Bronchus fibroblast of lung (primary cell): ENCODE measurements around a stretch of chr7.

- RAMPAGE, long total RNA: no peak
Measured at GRCh38 chr7:3725089-3725609, 424.1 kb downstream of the SDK1 start.

GRCh38 chr7:3943146-3943675 is 642.2 kb downstream of the SDK1 start:
- RAMPAGE, long total RNA: no peak

- RAMPAGE, long total RNA: no peak
Measured at GRCh38 chr7:4101710-4102248, 580.3 kb upstream of the FOXK1 start.

- RAMPAGE, long total RNA: no peak
Measured at GRCh38 chr7:4419929-4420155, 262.3 kb upstream of the FOXK1 start.

- RAMPAGE, long total RNA: no peak
Measured at GRCh38 chr7:4684622-4685211, 2.6 kb downstream of the FOXK1 start.

- RAMPAGE, long total RNA: no peak
Measured at GRCh38 chr7:4723461-4723756, 41.3 kb downstream of the FOXK1 start.

GRCh38 chr7:4744538-4745707 is 30.5 kb upstream of the AP5Z1 start:
- RAMPAGE, long total RNA: no peak

- RAMPAGE, long total RNA: no peak
Measured at GRCh38 chr7:4883902-4884228, 349 bp upstream of the RADIL start.

GRCh38 chr7:5212973-5213273 is 22.9 kb downstream of the WIPI2 start:
- RAMPAGE, long total RNA: no peak

GRCh38 chr7:5217731-5218532 is 27.9 kb downstream of the WIPI2 start:
- RAMPAGE, long total RNA: no peak

DNA sequence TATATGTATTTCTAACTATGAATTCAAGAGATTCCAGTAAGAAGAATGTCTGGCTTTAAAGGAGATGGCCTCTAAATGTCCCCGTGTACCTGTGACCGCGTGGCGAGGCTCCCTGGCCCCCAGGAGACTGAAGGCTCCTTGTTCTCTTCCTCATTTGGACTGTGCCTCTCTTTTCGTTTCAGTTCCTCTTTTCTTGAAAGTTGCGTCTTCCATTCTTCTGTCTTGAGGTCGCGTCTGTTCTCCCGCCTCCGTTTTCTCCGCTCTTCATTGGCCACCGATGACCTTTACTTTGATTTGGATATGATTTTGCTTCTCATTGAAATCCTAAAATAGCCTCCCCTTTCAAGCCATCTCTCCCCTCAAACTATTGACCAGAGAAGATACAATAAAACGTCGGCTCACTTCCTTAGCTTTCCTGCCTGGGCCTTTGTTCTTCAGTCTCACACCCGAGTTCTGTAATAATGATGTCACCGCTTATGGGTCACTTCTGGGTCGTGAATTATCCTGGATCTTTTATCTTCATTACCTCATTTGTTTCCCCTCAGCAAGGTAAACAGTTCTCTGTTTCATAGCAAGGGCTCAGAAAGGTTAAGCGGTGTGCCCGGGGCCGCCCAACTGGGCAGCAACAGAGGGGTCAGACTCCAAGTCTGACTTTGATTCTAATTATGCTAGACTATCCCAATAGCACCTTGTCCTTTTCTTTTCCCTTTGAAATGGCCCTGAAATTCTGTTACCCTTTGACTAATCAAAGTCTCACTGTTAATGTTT is 28.8 kb downstream of the WIPI2 start:
- RAMPAGE, long total RNA: no peak

GRCh38 chr7:5401392-5401921 is 22.2 kb downstream of the TNRC18 start:
- RAMPAGE, long total RNA: no peak

DNA sequence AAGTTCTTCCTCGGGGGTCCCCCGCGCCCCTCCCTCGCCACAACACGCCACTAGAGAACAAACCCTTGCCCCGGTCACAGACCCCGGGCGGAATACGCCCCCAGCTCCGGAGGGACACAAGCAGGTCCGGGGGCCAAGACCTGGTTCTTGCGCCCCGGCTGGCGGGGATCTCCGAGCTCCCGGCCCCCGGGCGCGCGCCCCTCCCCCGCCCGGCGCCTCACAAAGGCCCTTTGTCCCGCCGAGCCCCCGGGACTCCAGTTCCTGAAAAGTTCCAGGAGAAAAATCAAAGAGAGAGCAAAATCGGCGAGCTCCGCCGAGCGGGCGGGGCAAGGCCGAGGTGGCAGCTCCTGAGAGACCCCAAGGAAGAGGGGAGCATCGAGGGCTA is 4.1 kb downstream of the TNRC18 start:
- RAMPAGE, long total RNA: no peak

DNA sequence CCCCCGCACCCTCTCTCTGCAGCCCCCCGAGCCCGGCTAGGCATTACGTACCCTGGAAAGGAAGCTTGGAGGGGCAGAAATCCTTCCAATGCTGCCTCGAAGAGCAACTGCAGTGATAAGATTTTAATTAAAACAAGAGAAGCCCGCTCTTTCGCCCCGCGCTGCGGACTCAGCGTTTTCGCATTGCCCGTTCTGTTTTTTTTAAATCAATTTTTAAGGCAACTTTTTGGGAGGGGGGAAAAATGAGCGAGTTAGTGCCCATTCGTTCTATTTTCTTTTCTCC is 1.5 kb upstream of the TNRC18 start:
- RAMPAGE, long total RNA: no peak

DNA sequence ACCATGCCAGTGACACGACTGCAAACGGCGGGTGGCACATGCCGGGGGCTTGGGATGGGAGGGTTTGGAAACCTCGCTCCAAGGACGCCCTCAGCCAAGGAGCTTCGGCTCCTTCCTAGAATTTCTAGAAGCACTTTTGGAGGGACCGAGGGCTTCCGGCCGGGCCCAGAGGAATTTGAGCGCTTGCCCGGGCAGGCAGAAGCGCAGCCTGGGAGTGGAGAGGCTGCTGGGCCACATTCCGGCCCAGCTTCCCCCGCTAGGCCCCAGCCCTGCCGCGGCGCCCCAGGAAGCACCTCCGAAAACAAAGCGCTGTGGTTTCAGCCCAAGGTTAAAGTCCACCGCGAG is 5.5 kb upstream of the TNRC18 start:
- RAMPAGE, long total RNA: no peak

DNA sequence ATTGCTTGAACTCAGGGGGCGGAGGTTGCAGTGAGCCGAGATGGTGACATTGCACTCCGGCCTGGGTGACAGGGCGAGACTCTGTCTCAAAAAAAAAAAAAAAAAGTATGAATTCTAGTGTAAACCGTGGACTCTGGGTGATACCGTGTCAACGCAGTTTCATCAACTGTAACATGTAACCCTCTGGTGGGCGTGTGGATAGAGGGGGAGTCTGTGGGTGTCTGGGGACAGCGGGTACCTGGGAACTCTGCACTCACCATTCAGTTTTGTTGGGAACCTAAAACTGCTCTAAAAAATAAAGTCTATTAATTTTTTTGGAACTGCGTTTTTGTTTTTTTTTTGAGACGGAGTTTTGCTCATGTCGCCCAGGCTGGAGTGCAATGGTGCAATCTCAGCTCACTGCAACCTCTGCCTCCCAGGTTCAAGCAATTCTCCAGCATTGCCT is 7.0 kb upstream of the FBXL18 start:
- RAMPAGE, long total RNA: no peak

GRCh38 chr7:5558587-5559310 is 28.3 kb upstream of the ACTB start:
- RAMPAGE, long total RNA: no peak

DNA sequence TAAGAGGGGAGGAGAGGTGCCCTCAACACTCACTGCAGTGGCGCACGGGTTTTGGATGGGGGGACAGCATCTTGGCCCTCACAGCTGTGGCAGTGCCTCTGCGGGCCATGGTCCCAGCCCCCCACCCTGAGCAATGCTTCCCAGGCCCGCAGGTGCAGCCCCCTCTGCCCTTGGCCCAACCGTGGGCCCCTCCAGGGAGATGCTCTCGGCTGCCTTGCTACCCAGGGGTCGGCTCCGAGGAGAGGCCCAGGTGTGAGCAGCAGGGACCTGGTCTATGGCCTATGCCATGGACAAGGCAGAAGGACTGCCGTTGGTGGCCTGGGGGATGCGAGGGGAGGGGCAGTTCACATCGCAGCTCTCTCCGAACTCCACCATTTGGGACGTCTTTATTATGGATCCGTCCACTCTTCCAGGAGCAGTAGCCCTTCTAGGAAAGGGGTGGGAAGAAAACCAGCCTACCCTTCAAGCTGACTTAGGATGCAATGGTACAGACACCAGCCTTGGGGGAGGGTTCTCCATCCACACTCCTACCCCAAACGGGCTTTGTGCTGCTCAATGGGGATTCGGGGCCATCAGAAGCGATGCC is 29.8 kb downstream of the FSCN1 start:
- RAMPAGE, long total RNA: no peak

DNA sequence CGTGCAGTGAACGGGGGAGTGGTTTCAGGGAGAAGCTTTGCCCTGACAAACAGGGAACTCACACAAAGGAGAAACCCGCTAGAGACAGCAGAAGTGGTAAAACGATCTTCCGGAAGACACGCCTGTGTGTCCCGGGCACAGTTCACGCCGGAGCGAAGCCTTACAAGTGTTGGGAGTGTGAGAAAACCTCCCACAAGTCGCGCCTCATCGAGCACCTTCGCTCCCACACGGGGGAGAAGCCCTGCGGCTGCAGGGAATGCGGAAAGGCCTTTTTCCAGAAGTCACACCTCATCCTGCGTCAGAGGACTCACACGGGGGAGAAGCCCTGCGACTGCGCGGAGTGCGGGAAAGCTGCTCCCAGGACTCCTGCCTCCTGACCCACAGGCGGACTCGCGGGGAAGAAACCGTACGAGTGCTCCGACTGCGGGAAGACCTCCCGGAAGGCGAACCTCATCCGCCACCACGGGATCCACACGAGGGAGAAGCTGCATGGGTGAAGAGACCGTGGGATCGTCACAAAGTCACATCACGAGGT is 33.3 kb upstream of the OCM start:
- RAMPAGE, long total RNA: no peak

GRCh38 chr7:5995362-5995886 is 13.4 kb downstream of the PMS2 start:
- RAMPAGE, long total RNA: no peak